Transverse colon (tissue), 4 donors: ENCODE measurements around the genes TPRX1, ELSPBP1 and DBP.

DNA sequence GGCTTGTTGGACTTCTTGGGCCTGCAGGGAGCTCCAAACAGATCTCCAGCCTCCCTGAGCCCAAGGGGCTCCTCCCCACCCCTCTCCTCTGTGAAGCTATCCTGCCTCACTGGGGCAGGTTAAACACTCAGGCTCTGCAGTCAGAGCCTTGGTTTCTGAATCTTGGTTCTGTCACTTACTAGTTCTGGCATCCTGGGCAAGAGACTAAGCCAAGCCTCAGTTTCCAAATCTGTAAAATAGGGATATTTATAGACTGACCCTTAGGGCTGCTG is 12.2 kb downstream of the NAPA start:
- PRO-cap: no peak
- RAMPAGE, long total RNA, 4 experiments: no peak in any of the 4 experiments

GRCh38 chr19:47511581-47512126 is 3.2 kb downstream of the NAPA start:
- PRO-cap: no peak
- RAMPAGE, long total RNA, 4 experiments: no peak in any of the 4 experiments

- PRO-cap: bidirectional peak, plus-strand start at chr19:47719224, minus-strand start at chr19:47719246; unidirectional peak, minus-strand start at chr19:47719334
- RAMPAGE, long total RNA, 4 experiments: no peak in any of the 4 experiments
Measured at GRCh38 chr19:47718693-47719726, 5.8 kb downstream of the EHD2 start.

GRCh38 chr19:47719887-47720133 is 6.6 kb downstream of the EHD2 start:
- PRO-cap: no peak
- RAMPAGE, long total RNA, 4 experiments: no peak in any of the 4 experiments

DNA sequence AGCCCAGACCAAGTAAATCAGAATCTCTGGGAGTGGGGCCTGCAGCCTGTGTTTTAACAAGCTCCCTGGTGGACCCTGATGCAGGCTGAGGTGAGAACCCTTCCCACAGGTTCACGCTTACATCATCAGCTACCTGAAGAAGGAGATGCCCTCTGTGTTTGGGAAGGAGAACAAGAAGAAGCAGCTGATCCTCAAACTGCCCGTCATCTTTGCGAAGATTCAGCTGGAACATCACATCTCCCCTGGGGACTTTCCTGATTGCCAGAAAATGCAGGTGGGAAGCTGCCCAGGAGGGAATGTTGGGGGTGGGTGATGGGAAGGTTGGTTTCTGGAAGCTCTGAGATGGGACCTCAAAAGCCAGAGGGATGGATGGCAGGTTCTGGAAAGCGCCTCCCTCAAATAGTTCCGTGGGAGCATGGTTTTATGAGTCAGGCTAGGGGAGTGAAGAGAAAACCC is 9.1 kb upstream of the NOP53 start:
- PRO-cap: no peak
- RAMPAGE, long total RNA, 4 experiments: no peak in any of the 4 experiments

DNA sequence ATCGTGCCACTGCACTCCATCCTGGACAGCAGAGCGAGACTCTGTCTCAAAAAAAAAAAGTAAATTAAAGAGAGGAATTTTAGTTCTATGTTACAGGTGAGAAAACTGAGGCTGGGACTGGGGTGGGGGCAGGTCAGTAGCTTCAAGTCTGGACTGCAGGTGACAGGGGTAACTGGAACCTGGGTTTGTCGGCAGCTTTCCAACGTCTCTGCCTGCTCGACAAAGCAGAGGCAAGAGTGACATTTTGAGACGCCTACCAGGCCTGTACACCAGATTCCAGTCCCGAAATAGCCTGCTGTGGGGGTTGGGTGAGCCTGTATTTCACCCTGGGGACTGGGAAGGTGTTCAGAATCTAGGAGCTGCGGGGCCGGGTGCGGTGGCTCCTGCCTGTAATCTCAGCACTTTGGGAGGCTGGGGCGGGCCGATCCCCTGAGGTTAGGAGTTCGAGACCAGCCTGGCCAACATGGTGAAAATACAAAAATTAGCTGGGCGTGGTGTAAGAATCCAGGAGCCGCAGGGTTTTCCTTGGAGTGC is 1.3 kb downstream of the SELENOW start:
- PRO-cap: bidirectional peak, plus-strand start at position 348 of the sequence, minus-strand start at position 210 of the sequence
- RAMPAGE, long total RNA, 4 experiments: no peak in any of the 4 experiments

- PRO-cap: no peak
- RAMPAGE, long total RNA, 4 experiments: no peak in any of the 4 experiments
Measured at GRCh38 chr19:47789818-47790134, 11.3 kb downstream of the SELENOW start.

DNA sequence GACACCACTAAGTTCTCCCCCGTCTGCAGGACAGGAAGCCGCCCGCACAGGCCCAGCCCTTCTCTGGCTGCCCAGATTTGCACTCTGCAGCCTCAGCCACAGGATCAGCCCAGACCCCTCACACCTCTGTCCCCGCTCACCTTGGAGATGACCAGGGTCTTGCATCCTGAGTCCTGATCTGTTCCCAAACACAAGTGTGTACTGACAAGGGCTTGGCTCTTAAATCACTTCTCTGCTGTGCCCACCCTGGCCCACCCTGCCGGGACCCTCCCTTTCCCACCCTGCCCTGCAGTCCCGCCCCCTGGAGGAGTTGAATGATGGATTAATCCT is at the start of gene TPRX1:
Gene TPRX1 (minus strand): TSS at position 177 of the 330 bp plus-strand sequence.
- PRO-cap: no peak
- RAMPAGE, long total RNA, 4 experiments: no peak in any of the 4 experiments

DNA sequence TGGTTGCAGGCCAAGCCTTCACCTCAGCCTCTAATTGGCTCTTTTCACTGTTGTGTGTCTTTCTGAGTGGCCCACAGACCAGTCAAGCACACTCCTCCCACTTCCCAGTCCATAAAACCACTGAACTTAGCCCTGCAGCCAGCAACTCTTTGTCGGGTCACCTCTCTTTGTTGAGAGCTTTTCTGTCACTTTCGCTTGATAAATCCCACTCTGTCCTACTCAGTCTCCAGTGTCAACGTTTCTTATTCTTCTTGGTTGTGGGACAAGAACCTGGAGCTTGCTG is 6.2 kb upstream of the SULT2A1 start:
- PRO-cap: no peak
- RAMPAGE, long total RNA, 4 experiments: no peak in any of the 4 experiments

- PRO-cap: no peak
- RAMPAGE, long total RNA, 4 experiments: no peak in any of the 4 experiments
Measured at GRCh38 chr19:47994541-47994908, at the start of gene ELSPBP1. Gene ELSPBP1 (plus strand): TSS chr19:47994632.

DNA sequence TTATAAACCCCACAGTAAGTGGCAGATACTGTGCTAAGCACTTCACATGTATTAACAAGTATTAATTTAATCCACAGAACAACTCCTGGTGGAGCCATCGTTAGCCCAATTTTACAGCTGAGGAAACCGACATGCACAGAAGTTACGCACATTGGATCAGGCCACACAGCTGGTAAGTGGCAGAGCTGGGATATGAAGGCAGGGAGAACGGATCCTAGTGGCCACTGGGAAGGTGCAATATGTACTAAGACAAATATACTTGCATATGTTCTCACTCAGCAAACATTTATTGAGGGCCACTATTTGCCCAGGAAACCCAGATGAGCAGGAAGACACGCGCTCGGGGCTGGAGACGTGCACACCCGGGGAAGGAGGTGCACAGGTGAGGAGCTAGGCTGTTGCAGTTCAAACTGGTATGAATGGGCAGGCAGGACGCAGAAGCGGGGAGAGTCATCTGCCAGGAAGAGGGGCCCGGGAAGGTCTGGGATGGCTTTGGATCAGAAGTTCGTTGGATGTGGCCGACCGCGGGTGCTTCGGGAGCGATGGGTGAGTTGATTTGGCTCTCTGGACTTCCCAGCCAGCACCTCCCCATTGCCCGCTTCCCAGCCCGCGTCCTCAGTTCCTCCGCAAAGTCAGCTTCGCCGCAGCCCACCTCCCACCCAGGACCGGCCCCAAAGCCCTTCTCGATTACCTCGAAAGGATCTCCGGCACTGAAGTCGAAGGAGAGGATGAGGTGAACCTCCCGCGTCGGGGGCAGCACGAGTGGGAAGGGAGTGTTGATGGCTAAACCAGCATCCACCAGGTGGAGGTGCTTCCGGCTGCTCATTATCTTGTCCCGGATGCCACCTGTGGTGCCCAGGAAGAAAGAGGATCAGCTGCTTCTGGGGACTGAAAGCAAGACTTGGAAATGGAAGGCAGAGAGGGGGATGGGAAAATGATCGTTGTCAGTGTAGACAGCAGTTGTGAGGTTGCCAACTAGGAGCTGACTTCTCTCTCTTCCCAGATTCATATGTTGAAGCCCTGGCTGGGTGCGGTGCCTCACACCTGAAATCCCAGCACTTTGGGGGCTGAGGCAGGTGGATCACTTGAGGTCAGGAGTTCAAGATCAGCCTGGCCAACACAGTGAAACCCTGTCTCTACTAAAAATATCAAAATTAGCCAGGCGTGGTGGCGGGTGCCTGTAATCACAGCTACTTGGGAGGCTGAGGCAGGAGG is 17.8 kb upstream of the CABP5 start:
- PRO-cap: no peak
- RAMPAGE, long total RNA, 4 experiments: no peak in any of the 4 experiments

- PRO-cap: no peak
- RAMPAGE, long total RNA, 4 experiments: no peak in any of the 4 experiments
Measured at GRCh38 chr19:48186508-48187070, 16.1 kb downstream of the ZSWIM9 start.

DNA sequence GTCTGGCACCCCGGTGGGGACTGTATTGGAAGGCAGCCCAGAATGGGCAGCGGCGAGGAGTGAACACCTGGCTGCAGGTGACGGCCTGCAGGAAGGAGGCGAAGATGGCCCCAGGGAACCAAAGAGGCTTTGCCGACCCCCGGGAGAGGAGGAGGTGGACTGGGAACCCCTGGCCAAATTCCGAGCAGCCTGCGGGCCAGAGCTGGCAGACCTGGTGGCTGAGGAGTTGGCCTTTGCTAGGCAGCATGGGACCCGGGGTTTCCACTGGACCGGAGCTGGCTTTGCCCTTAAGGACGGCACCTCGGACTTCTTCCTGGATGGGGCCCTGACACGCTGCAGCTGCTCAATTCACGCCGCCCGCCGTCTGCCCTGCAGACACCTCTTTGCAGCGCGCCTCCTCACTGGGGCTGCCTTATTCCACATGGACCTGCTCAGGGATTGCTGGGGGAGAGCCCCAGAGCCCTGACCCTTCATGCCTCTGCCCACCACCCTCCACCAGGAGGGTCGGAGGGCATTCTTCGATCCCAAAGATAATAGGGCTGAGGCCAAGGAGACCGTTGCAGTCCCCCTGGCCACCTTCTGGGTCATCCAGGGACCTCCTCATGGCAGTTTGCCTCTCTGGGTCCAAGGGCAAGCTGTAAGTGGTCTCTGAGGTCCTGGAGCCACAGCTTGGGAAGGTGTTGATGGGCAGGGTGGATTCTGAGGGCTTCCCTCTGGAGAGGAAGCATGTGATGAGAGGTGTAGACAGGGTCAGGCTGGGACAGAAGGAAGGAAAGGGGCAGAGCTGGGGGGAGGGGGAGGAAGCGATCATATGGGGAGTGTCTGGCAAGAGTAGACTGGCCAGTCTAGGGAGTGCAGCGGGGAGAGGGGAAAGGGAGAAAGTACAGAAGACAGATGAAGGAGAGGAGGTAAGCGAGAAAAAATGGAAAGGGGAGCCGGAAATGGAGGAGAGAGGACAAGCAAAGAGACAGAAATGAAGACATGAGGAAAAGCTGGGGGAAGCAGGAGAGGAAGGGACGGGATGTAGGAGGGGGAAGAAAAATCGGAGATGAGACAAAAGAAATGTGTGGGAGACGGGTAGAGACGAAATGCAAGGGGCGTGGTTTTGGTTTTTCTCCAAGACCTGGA is 26.2 kb downstream of the ZSWIM9 start:
- PRO-cap: no peak
- RAMPAGE, long total RNA, 4 experiments: start-site peak on the plus strand in 2 of 4 experiments, centred at positions 116 to 837 of the sequence, 6 to 13 reads per replicate

GRCh38 chr19:48258195-48258685 is 2.5 kb upstream of the CARD8 start:
- PRO-cap: no peak
- RAMPAGE, long total RNA, 4 experiments: no peak in any of the 4 experiments

DNA sequence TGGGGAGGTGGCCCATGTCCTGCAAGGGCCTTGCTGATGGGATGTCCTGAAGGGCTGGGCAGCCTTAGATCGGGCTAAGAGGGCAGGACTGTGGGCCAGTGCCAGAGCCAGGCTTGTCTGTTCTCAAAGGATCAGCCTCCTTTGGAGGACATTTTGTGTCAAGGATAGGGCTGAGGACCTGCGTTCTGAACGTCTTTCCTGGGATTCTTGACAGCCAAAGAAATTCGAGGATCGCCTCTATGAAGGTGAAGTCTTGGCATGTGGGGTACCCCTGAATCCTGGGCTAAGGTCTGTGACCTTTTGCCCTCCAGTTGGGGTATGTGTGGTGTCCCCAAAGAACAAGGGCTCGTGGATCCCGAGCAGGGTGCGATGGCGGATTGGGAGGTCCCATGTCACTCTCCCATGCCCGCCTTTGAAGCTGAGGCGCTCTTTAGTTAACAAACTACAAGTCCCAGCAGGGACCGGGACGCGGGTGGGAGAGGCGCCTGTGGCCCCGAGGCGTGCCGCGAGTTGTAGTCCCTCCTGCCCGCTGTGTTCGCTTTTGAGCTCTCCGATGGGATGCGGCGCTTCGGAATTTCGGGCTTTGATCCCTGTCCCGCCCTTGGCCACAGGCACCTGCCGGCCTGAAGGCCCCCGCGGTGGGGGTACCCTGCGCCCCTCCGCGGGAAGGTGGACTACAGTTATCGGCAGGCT is 10.8 kb downstream of the CYTH2 start:
- PRO-cap: no peak
- RAMPAGE, long total RNA, 4 experiments: no peak in any of the 4 experiments

DNA sequence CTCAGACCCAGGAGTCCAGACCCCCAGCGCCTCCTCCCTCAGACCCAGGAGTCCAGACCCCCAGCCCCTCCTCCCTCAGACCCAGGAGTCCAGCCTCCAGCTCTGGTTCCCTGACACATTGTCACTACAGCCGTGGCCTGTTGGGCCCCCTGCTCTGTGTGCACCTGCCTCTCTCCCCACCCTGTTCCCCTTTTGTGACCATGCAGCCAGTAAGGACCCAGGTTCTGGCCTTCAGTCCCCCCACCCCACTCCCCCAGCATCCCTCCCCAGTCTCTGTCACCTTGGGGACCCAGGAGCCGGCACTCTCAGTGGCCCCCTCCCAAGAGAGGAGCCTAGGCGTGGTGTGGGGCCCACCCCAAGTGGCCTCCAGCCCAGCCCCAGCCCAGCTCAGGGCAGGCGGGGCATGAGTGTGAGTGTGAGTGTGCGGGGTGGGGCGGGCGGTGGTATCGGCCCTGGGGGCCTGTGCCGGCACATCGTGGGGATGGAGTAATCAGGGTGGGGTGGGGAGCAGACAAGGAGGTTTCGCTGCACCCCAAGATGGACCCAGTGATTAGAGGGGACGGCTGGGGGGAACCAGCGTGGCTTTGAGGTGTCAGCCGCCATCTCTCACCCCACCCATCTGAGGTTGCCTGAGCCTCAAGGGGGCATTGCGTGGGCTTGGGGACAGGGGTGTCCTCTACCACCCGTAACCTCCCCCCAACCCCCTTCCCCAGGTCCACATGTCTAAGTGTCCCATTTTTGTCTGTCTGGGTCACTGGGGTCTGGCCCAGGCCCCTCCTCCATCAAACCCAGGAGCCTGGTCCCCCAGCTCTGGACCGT is 7.1 kb upstream of the SULT2B1 start:
- PRO-cap: unidirectional peak, minus-strand start at position 273 of the sequence
- RAMPAGE, long total RNA, 4 experiments: no peak in any of the 4 experiments

GRCh38 chr19:48552754-48553155 is 783 bp downstream of the SULT2B1 start:
- PRO-cap: no peak
- RAMPAGE, long total RNA, 4 experiments: no peak in any of the 4 experiments

- PRO-cap: unidirectional peak, plus-strand start at chr19:48613013; bidirectional peak, plus-strand start at chr19:48613187, minus-strand start at chr19:48613195; bidirectional peak, plus-strand start at chr19:48613347, minus-strand start at chr19:48613266
- RAMPAGE, long total RNA, 4 experiments: start-site peak on the minus strand in 1 of 4 experiments, at chr19:48613053-48613195 at its widest, 53 reads per replicate
Measured at GRCh38 chr19:48612897-48613504, 1.9 kb downstream of the FAM83E start.

- PRO-cap: no peak
- RAMPAGE, long total RNA, 4 experiments: no peak in any of the 4 experiments
Measured at GRCh38 chr19:48635986-48636763, 1.0 kb downstream of the DBP start.

DNA sequence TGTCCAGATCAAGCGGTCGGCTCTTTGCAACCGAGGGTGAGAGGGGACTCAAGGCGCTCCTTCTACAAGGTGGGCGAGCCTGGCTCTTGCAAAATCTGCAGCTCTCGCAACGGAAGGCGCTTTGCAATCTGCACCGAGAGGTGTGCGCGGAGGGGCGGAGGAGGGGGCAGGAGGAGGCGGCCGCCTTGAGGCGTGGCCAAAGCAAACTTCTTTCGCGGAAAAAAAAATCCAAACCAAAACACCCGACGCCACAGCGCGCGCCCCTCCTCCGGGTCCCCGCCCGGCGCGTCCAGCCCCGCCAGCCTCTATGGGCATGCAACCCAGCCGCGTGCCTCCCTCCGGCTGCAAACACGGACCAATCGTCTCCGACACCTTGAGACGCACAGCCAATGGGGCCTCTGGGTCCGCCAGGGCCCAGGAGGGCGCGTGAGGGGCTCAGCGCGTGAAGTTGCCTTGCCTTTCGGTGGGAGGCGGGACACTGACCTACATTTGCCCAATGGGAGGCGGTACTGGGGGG is at the start of gene DBP:
Gene DBP (minus strand): TSS at position 146 of the 517 bp plus-strand sequence.
- PRO-cap: bidirectional peak, plus-strand start at position 236 of the sequence, minus-strand start at position 97 of the sequence; bidirectional peak, plus-strand start outside the sequence, minus-strand start at position 307 of the sequence
- RAMPAGE, long total RNA, 4 experiments: start-site peak on the minus strand in 2 of 4 experiments, centred at positions 133 to 453 of the sequence, 5 to 7 reads per replicate